ENCODE measurements around a stretch of chr9.

DNA sequence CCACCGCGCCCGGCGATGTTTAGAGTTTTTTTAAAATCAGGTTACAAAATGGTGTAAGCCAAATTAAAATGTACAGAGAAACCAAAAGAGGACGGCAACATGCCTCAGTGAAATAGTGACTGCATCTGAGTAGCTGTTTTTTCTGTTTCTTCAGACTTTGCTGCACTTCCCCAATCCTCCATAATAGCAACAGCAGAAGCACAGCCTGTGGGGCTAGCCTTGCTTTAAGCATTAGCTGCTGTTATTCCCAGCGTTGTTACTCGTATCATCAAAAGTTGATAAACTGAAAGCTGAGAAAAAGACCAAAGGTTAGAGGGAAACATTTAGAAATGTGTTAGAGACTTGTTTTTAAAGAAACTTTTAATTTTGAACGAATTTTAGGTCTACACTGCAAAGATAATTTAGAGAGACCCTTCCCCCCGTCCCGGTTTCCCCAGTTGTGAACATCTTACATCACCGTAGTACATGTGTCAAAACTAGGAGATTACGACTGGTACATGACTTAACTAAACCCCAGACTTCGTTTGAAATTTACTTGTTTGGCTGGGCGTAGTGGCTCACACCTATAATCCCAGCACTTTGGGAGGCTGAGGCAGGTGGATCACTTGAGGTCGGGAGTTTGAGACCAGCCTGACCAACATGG is 28.3 kb upstream of the FBP1 start:
- RRBS: no CpG with 5 or more reads among the region's 15 CpGs

- RRBS: no CpG with 5 or more reads among the region's 6 CpGs
Measured at GRCh38 chr9:94668562-94669246, 29.4 kb upstream of the FBP1 start.

GRCh38 chr9:94801183-94801722 is 74.8 kb downstream of the AOPEP start:
- RRBS: no CpG with 5 or more reads among the region's 2 CpGs

DNA sequence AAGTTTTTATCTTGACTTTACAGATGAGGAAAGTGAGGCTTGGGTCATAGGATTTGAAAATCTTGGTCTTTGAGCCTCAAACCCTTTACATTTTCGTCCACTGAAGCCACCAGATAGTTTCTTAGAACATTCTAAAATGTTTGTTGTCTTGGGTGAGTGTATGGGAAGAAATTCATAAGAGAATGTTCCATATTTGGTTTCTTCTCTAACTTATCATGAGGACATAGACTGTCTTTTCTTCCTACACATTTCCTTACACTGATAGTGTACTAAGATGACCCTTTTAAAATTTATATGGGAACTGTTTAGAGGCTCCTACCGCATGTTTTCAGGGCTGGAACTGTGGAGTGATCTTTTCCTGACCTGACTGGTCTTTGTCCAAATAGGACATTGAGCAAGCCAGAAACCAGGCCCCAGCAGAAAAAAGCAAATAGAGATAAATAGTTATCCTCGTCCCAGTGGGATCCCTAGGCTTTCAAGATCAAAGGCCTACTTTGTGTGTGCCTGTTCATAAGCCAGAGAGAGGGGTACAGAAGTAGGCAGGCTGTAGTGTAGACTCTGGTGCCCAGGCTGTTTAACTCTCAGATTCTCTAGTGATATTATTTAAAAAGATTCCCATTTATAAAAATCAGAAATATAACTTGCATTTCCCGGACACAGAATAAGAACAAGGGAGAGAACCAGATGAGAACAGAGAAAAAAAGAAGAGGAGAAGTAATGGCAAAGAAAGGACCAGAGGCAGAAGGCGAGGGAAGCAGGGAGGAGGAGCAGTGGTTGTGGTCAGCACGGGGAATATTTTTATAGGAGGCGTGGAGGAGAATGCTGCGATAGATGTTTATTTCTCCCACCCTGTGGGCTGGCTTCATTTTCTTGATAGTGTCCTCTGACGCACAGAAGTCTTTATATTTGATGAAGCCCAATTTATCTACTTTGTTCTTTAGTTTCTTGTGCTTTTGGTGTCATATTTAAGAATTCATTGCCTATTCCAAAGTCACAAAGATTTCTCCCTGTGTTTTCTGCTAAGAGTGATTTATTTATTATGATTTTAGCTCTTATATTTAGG is 101.1 kb downstream of the AOPEP start:
- RRBS: no CpG with 5 or more reads among the region's 9 CpGs

DNA sequence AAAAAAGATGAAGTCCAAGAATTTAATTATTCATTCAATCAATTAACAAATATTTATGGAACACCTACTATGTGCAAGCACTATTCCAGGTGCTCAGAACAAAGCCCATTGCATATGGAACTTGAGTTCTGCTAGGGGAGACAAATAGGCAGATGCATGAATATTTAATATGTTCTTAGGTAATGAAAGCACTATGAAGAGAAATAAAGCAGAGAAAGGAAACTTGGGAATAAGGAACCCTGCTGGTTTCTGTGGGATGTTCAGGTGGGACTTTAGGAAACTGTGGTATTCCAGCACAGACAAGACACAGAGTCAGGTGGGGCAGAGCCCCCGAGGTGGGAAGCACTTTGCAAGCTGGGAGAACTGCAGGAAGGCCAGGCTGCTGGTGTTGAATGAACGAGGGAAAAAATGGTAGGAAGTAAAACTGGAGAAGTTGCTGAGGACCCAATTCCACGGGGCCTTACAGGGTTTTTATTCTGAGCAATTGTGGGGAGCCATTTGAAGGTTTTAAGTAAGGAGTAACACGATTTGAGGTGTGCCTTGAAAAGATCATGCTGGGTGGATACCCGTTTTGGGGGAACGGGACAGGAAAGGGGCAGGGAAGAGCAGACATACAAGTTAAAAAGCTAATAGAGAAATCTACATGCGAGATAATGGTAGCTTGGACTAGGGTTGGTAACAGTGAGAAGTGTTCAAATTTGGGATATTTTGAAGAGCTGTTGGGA is 118.6 kb downstream of the AOPEP start:
- RRBS: no CpG with 5 or more reads among the region's 7 CpGs

DNA sequence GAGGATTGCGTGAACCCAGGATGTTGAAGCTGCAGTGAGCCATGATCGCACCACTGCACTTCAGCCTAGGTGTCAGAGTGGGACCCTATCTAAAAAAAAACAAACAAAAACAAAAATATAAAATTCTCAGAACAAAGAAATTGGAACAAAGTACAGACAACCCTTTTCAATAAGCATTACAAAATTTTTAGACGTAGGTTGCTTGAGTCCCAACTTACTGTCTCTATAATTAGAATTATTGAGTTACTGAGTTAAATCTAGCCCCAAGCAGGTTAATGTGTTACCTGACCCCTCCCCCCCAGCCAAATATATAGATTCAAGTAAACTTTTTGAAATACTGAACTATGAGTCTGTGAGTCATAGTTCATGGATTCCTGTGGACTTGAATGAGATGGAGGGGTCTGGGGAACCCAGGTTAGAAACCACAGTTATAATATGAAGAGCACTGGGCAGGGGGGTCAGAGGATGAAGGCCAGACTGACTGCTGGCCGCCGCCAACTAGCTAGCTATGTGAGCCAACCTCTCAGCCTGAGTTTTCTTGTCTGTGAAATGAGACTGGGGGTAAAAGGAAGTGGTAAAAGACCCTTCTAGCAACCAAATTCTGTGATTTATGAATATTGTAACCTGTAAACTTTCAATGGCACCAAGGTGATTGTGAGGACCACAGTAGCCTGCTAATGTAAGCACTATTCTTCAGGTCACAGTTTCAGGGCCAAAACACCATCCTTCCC is 173.3 kb downstream of the AOPEP start:
- RRBS: no CpG with 5 or more reads among the region's 5 CpGs

DNA sequence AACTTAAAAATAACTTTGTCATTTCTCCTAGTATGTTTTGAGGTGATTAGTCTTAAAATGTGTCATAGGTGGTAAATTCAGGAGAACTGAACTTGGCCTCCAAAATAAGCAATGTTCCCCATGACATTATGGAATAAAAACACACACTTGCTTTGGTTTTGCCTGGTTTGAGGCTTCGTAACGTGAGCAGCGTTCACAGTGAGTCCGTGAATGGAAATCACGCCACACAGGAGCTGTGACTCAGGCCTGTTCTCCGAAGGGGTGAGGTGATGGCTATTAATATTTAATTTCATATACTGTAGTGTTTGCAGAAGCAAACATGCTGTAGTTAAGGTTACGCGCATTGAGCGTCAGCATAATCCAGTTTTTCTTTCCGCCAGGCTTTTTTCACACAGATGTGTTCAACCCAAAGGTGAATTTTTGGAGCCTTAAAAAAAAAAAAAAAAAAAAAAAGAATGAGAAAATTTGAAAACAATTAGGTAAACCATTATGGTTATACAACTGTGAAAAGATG is 182.5 kb downstream of the AOPEP start:
- RRBS: no CpG with 5 or more reads among the region's 10 CpGs

DNA sequence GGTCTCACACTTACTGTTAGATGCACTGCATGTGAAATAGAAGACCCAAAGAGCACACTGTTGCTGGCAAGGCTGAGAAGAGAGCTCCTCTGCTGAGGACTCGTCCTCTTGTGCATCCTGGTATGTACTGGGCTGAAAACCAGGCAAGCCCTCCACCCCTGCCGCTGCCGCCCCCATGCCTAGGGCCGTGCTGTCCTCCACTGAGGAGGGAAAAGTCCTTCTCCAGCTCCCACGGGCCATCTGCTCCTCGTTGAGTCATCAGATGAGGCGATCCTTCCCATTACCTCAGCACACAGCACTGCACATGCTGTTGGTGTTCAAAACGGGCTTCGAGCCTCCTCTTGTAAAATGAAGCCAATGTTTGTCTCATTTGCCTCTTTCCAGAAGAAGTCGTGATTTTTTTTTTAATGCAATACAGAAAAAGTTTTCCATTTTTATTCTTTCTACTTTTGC is 219.0 kb downstream of the AOPEP start:
- RRBS: no CpG with 5 or more reads among the region's 10 CpGs

DNA sequence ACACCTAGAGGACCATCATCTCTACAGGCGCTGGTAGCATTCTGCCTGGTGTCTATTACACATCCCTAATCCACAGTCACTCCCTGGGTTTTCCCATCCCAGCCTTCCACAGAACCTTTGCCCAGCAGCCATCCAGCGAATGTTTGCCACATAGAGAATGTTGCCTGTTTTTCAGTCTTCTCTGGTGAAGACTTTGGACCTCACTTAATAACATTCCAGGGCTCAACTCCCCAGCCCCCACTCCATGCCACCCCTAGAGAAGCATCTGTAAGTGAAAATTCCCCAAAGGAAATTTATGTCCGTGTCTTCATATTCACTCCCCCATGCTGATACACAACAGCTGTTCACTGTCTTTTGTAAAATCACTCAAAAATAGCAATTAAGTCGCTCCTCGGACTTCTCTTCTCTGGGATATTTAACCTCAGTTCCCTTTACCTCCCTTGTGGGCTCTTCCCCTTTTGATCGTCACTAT is 249.6 kb downstream of the AOPEP start:
- RRBS: no CpG with 5 or more reads among the region's 6 CpGs

- RRBS: no CpG with 5 or more reads among the region's 13 CpGs
Measured at GRCh38 chr9:94979826-94980634, 253.5 kb downstream of the AOPEP start.

- RRBS: no CpG with 5 or more reads among the region's 7 CpGs
Measured at GRCh38 chr9:95012105-95012697, 285.7 kb downstream of the AOPEP start.

DNA sequence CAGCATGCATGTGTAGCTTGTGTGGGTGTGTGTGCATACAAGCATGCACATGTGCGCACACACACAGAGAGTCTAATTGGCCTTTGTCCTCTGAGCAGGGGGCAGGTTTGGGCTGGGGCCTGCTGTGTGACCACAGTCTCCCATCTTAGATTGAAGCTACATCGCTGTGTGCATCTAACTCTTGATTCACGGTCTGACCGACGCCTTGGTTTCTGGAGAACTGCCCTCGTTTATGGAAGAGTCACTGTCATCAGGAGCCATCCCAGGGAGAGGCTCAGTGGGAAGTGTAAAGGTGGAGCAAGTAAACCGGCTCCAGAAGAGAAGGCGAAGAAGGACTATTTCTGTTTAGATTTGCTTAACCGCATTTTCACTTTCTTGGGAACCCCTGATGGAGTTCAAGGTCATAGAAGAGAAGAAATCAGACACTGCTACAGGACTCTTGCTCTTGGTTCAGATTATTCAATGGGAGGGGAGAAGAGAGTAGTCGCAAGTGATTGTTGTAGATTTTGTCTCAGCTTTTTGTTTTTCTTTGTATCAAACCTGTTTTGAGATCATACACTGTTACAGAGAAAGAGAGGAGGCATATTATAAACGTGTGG is 295.2 kb downstream of the AOPEP start:
- RRBS: no CpG with 5 or more reads among the region's 11 CpGs

DNA sequence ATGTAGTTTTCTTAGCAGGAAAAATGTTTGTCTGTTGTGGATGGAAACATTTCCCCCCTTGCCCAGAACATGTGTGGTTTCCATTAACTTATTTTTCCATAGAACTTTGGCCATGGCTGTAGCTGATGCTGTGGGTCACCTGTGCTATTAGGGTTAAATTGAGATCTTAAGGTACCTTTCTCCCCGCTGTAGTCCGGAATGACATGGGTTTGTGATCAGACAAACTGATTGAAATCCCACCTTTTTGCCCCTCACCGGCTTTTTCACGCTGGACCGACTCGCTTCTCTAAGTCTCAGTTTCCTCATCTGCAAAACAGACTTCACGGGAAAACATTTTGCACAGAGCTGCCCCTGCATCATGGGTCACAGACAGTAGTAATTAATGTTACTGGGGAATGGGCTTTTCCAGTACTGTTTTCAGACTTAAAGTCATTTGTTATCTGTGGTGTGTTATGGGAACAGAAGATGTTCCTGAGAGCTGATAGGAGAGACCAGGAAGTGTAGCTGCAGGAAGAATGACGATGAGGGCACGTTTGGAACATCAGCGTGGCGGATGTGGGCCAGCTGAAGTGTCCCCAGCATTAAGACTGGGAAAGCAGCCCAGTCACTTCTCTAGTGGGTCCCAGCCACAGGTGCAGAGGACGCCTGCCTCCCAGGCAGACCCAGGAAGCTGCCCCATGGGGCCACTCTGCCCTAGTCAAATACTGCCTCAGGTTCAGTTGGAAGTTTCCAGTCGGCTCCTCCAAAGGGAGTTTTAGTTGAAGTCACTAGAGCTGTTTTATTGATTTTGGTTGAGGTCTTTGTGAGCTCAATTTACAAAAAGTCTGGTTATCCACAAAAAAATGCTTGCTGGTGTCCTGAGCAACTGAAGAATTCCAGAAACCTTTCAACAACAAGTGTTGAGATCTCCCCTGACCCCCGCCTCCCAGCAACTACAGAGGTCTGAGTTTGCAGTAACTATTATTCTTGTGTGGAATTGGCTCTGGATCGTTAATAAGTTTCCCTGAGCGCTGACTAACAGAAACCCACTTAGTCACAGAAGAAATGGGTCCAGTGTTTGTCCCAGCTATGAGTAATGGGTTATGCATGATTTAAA is 294.4 kb downstream of the FANCC start:
- RRBS: no CpG with 5 or more reads among the region's 16 CpGs

DNA sequence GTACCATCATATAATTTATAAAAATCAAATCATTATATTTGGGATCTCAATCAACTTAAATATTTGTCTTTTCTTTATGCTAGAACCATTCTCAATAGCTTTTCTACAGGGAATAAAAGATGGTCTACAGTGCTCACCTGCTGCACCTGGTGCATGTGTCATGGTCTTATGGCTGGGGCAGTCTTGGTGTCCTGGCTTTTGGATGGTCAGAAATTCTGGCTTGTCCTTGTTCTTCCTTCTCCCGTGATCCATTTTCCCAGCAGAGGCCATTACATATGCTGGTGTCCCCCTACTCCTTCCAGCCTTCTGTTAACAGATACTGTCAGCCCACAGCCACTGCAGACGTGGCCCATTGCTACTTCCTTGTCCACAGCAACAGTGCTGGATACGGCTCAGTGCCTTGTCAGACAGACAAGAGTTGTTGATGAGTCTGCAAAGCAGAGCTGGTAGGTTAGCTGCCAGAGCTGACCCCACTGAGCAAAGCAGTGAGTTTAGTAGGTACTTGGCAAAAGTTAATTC is 292.4 kb downstream of the FANCC start:
- RRBS: no CpG with 5 or more reads among the region's 3 CpGs

- RRBS: no CpG with 5 or more reads among the region's 8 CpGs
Measured at GRCh38 chr9:95061783-95062371, 255.6 kb downstream of the FANCC start.

- RRBS: no CpG with 5 or more reads among the region's 6 CpGs
Measured at GRCh38 chr9:95085403-95085586, 232.2 kb downstream of the FANCC start.

DNA sequence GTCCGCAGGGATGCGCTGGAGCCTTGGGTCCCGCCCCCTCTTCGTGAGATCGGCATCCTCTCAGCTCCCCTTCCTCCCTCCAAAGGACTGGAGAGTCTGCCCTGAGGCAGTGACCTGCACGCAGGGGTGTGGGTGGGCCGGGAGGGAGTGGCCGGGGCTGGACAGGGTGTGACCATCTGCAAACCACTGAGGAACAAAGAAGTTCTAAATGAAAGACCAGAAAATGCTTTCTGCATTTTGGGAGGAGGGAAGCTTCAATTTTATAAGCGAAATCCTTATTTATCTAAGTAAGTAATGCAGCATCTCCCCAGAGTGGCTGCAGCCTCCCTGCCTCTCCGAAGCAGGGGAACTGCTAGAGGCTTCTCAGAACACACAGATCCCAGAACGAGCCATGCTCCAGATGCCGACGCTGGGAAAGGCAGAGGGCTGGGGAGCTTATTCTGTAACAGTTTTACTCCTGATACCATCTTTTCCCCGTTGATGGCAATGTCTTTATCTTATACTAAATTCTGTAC is 221.7 kb downstream of the FANCC start:
- RRBS: no CpG with 5 or more reads among the region's 14 CpGs

GRCh38 chr9:95131166-95132028 is 186.1 kb downstream of the FANCC start:
- RRBS: no CpG with 5 or more reads among the region's 6 CpGs

DNA sequence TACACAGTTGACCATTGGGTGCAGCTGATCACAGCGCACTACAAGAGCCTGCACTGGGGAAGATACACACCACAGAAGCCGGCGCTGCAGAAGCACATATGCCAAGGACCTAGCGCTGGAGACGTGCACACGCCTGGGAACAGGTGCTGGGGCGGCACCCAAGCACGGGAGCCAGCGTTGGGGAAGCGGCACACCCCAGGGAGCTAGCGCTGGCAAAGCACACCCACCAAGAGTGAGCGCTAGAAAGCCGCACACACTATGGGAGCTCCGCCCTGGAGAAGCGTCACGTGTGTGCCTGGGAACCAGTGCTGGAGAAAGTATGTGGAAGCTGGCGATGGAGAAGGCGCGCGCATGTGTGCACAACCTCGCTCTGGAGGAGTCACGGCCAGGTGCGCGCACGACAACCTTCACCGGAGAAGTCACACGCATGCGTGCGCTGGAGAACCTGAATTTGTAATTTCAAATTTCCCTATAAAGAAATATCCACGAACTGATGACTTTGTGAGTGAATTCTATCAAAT is 4.4 kb downstream of the FANCC start:
- RRBS: no CpG with 5 or more reads among the region's 30 CpGs

- RRBS: no CpG with 5 or more reads among the region's 6 CpGs
Measured at GRCh38 chr9:95478302-95478721, 30.8 kb downstream of the PTCH1 start.